Testis (tissue), 5 donors: ENCODE data around the genes PDIA4, ZNF862 and REPIN1.

- PRO-cap, 3 experiments = peak in 3 of 3 experiments; most common plus-strand start chr7:149028578 (in 3); most common minus-strand start chr7:149028468 (in 3)
- RAMPAGE, long total RNA, 2 experiments = start-site peak on the minus strand in 2 of 2 experiments, at chr7:149028434-149028679 at its widest, 3,321 to 6,671 reads per replicate
- RRBS = 1% methylated on average over 46 of the region's 103 CpGs
Observed at GRCh38 chr7:149028297-149029533, at the start of gene PDIA4. Gene PDIA4 (minus strand): TSS chr7:149028505.

GRCh38 chr7:149071629-149072278 lies 18.8 kb downstream of the ZNF786 start:
- PRO-cap, 3 experiments = peak in 2 of 3 experiments; most common plus-strand start chr7:149072063 (in 2); most common minus-strand start chr7:149071924 (in 1)
- RAMPAGE, long total RNA, 2 experiments = no peak in any of the 2 experiments
- RRBS = 9% methylated on average over 10 of the region's 42 CpGs

- PRO-cap, 3 experiments = peak in 2 of 3 experiments; most common minus-strand start chr7:149127857 (in 2)
- RAMPAGE, long total RNA, 2 experiments = no peak in any of the 2 experiments
- RRBS = no CpG with 5 or more reads among the region's 5 CpGs
Observed at GRCh38 chr7:149127779-149128152, 1.6 kb upstream of the ZNF425 start.

- PRO-cap, 3 experiments = no peak in any of the 3 experiments
- RAMPAGE, long total RNA, 2 experiments = no peak in any of the 2 experiments
- RRBS = no CpG with 5 or more reads among the region's 11 CpGs
Observed at GRCh38 chr7:149321243-149321852, 59.4 kb downstream of the ZNF783 start.

GRCh38 chr7:149436357-149437085 lies 24.3 kb downstream of the ZNF777 start:
- PRO-cap, 3 experiments = no peak in any of the 3 experiments
- RAMPAGE, long total RNA, 2 experiments = no peak in any of the 2 experiments
- RRBS = no CpG with 5 or more reads among the region's 21 CpGs

DNA sequence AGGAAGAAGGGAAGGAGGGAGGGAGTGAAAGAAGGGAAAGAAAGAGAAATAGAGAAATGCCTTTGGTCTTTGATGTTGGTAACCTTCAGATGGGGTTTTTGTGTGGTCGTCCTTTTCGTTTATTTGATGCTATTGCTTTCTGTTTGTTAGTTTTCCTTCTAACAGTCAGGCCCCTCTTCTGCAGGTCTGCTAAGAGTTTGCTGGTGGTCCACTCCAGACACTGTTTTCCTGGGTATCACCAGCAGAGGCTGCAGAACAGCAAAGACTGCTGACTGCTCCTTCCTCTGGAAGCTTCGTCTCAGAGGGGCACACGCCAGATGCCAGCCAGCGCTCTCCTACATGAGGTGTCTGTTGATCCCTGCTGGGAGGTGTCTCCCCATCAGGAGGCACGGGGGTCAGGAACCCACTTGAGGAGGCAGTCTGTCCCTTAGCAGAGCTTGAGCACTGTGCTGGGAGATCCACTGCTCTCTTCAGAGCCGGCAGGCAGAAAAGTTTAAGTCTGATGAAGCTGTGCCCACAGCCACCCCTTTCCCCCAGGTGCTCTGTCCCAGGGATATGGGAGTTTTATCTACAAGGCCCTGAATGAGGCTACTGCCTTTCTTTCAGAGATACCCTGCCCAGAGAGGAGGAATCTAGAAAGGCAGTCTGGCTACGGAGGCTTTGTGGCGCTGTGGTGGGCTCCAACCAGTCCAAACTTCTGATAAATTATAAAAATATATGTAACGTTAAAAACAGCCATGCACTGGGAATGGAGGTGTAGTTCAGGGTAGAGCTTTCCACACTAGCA lies 99.2 kb upstream of the ZNF746 start:
- PRO-cap, 3 experiments = no peak in any of the 3 experiments
- RAMPAGE, long total RNA, 2 experiments = no peak in any of the 2 experiments
- RRBS = no CpG with 5 or more reads among the region's 10 CpGs

DNA sequence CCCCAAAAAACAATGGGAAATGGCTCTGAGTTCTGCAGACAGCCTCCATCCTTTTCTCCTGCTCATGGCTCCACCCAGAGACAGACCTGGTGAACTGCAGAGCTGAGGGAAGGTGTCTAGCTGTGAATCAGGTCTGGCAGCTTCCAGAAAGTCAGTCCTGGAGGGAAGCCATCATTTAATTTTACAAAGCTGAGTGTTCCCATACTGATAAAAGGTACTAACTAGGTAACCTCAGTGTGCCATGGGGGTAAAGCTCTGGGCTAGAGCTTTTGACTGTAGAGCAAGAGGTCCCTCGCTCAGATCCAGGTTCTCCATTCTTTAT lies 101.4 kb upstream of the ZNF746 start:
- PRO-cap, 3 experiments = no peak in any of the 3 experiments
- RAMPAGE, long total RNA, 2 experiments = no peak in any of the 2 experiments
- RRBS = no CpG with 5 or more reads among the region's 1 CpG

DNA sequence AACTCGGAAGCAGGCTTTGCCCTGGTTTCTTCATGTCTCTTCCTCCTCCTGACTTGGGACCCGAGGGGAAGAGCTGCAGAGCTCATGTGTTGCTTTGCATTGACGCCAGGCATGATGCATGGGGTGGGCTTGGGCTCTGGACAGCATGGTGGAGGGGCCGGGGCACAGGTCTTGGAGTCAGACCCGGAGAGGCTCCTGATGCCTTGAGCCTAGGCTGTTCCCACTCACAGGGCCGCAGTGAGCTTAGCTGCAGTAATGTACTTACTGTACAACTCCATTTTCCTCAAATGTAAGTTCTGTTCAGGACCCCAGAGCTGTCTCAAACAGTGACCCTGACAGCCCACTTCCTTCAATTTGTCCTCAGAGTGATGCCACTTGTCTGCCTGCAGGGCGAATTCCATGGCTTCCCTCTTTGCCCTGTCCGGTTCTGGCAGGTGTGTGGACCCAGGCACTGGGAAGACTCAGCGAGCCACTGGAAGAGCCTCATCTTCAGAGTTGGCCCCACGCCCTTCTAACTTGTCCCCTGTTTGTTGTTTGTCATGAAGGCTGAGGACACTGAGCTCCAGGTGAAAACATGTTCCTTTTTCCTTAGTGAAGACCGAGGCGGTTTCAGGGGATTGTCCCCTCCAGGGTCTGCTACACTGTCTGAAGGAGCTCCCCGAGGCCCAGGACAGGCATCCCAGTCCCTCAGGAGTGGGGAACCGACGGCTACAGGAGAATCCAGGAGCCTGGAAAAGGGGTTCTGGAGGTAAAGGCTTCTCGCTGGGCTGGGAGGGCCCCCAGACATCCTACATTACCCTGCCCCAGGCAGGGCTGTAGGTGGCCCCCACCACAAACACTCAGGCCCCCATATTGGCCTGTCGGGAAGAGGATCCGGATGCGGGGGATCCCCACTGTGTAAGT lies 8.6 kb downstream of the KRBA1 start:
- PRO-cap, 3 experiments = no peak in any of the 3 experiments
- RAMPAGE, long total RNA, 2 experiments = no peak in any of the 2 experiments
- RRBS = no CpG with 5 or more reads among the region's 19 CpGs

- PRO-cap, 3 experiments = peak in 3 of 3 experiments; most common plus-strand start chr7:149838459 (in 3); most common minus-strand start chr7:149838197 (in 2)
- RAMPAGE, long total RNA, 2 experiments = no peak in any of the 2 experiments
- RRBS = 1% methylated on average over 35 of the region's 96 CpGs
Observed at GRCh38 chr7:149837898-149839031, at the start of gene ZNF862. Gene ZNF862 (plus strand): TSS chr7:149838375.

GRCh38 chr7:149839032-149839359 lies 821 bp downstream of the ZNF862 start:
- PRO-cap, 3 experiments = no peak in any of the 3 experiments
- RAMPAGE, long total RNA, 2 experiments = no peak in any of the 2 experiments
- RRBS = no CpG with 5 or more reads among the region's 4 CpGs

GRCh38 chr7:150078648-150079452 lies 205.1 kb downstream of the ATP6V0E2 start:
- PRO-cap, 3 experiments = no peak in any of the 3 experiments
- RAMPAGE, long total RNA, 2 experiments = no peak in any of the 2 experiments
- RRBS = no CpG with 5 or more reads among the region's 10 CpGs

DNA sequence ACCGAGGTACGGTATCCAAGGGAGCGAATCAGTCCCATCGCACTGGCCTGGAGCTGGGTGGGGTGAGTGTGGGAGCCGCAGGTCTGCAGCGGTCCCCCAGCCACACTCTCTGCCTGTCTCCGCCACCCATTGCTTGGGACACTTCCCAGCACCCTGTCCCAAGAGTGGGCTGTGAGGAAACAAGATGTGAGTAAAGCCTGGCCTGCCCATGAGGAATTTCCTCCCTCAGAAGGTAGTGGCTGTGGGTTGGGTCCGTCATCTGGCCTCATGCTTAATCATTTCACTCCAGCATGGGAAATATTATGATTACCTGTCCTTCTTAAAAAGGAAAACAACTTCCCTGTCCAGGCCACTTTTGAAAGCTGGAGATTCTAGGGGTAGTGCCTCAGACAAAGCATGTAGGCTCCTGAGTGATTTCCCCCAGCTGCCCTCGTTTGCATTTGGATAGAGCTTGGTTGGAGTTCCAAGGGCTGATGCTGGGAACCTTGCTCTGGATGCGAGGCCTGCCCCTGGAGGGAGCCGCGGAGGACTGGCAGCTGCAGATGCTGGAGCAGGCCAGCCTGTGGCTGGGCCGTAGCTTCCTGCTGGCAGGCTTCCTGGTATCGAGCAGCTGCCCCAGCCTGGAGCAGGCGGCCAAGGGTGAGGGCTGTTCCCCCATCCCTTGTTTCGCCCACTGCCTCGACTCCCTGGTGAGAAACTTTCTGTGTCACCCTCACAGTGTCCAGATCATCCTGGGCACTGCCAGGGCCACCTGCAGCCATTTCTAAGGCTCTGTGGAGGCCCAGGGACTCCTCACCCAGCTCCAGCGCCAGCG lies 6.3 kb upstream of the ACTR3C start:
- PRO-cap, 3 experiments = no peak in any of the 3 experiments
- RAMPAGE, long total RNA, 2 experiments = no peak in any of the 2 experiments
- RRBS = no CpG with 5 or more reads among the region's 19 CpGs

GRCh38 chr7:150355032-150355782 lies 13.4 kb upstream of the REPIN1 start:
- PRO-cap, 3 experiments = no peak in any of the 3 experiments
- RAMPAGE, long total RNA, 2 experiments = no peak in any of the 2 experiments
- RRBS = no CpG with 5 or more reads among the region's 8 CpGs

DNA sequence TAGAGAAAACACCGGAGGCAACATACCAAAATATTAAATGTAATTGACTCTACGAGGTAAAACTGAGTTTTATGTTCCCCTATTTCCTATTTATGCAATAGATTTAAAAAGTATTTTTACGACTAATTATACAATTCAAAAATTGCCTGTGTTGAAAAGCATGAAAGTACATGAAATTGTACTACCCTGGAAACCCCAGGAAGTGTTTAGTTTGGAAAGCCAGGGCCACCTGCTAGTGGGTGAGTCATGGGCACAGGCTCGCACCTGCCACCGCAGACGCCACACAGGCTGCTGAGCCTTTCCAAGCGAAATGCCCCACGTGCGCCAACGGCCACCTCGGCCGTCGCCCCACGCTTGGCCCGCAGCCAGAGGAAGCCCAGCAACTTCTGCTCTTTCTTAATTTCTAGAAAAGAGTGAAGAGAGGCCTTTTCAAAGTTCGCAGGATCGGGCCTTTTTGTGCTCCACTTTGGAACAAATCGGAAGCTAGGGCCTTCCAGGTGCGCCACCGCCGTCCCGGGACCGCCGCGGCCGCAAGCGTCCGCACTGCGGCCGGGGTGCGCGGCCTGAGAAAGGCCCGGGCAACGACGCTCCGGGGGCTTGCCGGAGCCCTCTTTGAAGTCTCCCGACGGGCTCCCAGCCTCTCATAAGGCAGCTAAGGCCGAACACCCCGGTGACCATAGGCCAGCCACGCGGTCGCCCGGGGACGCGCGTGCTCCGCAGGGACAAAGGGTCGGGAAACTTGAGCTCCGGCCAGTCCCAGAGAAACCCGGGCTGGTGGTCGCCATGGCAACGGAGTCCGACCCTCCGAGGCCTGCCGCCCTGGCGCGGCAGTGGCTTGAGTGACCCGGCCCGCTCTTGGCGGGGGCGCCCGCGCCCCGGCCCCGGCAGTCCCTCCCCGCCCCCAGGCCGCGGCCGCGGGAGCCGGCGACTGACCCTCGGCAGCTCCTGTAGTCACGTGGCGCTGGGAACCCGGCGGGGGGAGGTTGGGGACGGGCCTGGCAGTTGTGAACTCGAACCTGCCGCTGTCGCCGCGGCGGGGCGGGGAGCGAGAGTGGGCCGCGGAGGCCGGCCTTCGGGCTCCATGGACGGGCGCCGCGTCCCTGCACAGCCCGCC lies at the start of gene REPIN1:
TSS of gene REPIN1 (plus strand) at position 1,001 of the 1,114 bp plus-strand sequence.
- PRO-cap, 3 experiments = peak in 3 of 3 experiments; most common plus-strand start position 975 of the sequence (in 3); most common minus-strand start position 914 of the sequence (in 3)
- RAMPAGE, long total RNA, 2 experiments = start-site peak on the plus strand in 1 of 2 experiments, centred at position 1,004 of the sequence, 97 reads per replicate
- RRBS = 2% methylated on average over 55 of the region's 97 CpGs

DNA sequence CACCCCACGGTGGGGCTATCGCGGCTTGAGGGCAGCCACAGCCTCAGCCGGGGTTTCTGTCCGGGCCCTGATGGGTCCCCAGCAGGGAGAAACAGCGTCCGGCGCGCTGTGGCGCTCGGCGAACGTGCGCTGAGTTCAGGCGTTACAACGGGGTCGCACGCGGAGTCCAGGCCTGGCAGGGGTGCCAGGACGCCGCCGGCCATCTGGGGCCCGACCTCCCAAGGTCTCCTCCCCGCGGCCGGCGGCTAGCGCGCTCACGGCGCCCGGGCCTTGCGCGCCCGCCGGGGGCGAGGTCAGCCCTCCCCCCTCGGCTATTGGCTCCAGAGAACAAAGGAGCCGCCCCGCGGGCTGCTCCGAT lies 307 bp upstream of the ZNF775 start:
- PRO-cap, 3 experiments = peak in 3 of 3 experiments; most common minus-strand start position 243 of the sequence (in 1)
- RAMPAGE, long total RNA, 2 experiments = start-site peak on the minus strand in 2 of 2 experiments, centred at positions 250 to 259 of the sequence, 9 to 21 reads per replicate
- RRBS = 1% methylated on average over 22 of the region's 42 CpGs

DNA sequence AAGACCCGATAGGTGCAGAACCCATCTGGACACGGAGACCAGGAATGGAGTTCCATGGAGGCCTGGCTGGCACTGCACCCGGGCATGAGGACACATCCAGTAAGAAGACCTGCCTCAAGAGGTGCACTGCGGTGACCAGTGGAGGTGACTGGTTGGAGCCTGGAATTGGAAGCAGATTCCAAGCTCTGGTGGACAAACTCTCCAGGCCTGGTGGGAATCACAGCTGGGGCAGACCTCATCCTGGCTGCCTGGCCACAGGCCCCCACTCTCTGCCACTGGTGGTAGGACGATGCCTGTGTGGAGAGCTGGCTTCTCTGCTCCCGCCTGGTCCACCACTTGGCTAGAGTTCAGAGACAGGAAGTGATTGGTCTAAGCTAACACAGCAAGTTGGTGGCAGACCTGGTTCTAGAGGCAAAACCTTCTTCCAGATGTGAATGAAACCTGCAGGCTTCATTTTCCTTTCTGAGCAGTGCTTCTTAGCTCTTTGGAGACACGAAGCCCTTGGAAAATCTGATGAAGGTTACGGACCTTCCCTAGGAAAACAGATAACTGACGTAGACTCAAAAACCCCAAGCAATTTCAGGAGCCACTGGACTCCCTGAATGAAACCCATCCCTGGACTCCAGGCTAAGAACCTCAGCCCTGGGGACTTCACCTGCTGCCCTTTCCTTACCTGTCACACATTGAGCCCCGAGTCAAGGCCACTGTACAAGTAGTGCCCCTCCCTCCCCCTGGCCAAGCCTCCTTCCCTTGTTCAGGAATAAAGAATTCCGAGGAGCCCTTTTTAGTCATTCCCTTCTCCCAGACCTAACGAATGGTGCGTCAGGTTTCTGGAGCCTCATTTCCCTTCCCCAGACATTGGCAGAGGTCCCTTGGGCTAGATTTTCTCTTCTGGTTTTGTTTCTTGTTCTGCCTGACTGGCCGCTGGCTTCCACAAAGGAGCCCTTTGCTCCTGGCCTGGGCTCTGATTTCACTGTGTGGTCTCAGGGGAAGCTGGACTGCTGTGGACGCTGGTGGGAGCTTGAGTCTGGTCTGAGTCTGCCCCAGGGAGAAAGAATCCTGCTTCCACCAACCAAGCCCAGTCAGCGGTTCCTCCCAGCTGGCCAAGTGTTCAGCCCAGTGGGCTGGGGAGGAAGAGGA lies 5.1 kb downstream of the ENSG00000284691 start:
- PRO-cap, 3 experiments = no peak in any of the 3 experiments
- RAMPAGE, long total RNA, 2 experiments = no peak in any of the 2 experiments
- RRBS = no CpG with 5 or more reads among the region's 16 CpGs

GRCh38 chr7:150428655-150429176 lies 21.7 kb upstream of the GIMAP8 start:
- PRO-cap, 3 experiments = no peak in any of the 3 experiments
- RAMPAGE, long total RNA, 2 experiments = no peak in any of the 2 experiments
- RRBS = no CpG with 5 or more reads among the region's 7 CpGs

GRCh38 chr7:150473989-150474641 lies 23.7 kb downstream of the GIMAP8 start:
- PRO-cap, 3 experiments = peak in 1 of 3 experiments; most common minus-strand start chr7:150474072 (in 1)
- RAMPAGE, long total RNA, 2 experiments = no peak in any of the 2 experiments
- RRBS = 91% methylated on average over 4 of the region's 11 CpGs

GRCh38 chr7:150570812-150571359 lies 3.7 kb downstream of the GIMAP4 start:
- PRO-cap, 3 experiments = no peak in any of the 3 experiments
- RAMPAGE, long total RNA, 2 experiments = no peak in any of the 2 experiments
- RRBS = no CpG with 5 or more reads among the region's 5 CpGs

GRCh38 chr7:150687662-150688175 lies 2.2 kb downstream of the GIMAP2 start:
- PRO-cap, 3 experiments = no peak in any of the 3 experiments
- RAMPAGE, long total RNA, 2 experiments = no peak in any of the 2 experiments
- RRBS = no CpG with 5 or more reads among the region's 3 CpGs